WTC11 (cell line): ENCODE results near the gene PPIC.

DNA sequence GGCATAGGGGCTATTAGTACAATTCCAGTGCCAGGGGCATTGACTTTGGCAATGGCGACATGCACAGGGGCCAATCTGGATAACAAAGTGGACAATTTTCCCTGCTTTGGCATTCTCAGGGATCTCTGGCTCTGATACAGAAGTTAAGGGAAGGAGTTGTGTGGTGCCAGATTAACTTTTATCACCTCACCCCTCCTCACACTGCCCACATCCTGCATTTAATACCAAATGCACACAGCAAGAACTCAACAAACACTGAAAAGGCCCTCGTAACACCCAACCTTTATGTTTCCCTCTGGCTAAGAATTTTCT is 84.3 kb upstream of the TNFAIP8 start:
- PRO-cap, result no peak

DNA sequence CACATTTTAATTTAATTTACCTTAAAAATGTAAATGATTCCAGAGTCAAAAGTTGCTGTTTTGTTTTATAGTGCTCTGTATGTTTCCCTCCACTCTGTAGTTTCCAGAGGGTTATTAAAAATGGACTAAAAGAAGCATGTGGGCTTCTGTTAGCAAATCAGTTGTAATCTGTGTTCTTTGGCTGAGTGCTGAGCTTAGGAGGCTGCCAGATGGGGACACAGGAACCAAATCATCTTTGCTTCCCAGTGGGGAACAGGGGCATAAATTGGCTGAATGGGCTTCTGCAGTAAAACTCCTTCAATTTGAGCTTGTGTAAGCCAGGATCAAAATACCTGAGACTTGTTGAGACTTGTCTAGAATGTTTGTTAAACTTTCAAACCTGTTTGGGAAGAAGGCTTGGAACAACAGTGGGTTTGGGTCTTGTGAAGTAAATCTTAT is 32.3 kb upstream of the TNFAIP8 start:
- PRO-cap, result no peak

- PRO-cap, result no peak
These were observed 2.0 kb upstream of the TNFAIP8 start for GRCh38 chr5:119353491-119354514.

- PRO-cap, result no peak
These were observed 40.4 kb upstream of the HSD17B4 start for GRCh38 chr5:119411695-119412493.

- PRO-cap, result no peak
These were observed 6.1 kb upstream of the PRR16 start for GRCh38 chr5:120457759-120458701.

DNA sequence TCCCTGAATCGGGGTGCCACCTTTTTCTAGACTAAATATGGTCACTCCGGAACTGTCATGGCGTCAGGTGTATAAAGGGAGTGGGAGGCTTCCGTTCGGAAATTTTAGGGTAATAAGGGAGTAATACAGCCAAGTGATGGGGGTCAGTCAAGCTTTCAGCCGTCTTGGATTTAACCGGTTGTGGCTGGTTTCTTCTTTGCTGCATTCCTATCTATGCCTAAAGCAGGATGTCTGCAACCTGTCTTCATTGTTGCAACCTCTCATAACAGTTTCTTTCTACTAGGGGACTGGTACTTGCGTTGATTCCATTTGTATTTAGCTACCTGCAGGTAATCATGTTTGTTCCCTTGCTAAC is 48.8 kb downstream of the PRR16 start:
- PRO-cap, result no peak

GRCh38 chr5:120916350-120916845 is 452.3 kb downstream of the PRR16 start:
- PRO-cap, result no peak

DNA sequence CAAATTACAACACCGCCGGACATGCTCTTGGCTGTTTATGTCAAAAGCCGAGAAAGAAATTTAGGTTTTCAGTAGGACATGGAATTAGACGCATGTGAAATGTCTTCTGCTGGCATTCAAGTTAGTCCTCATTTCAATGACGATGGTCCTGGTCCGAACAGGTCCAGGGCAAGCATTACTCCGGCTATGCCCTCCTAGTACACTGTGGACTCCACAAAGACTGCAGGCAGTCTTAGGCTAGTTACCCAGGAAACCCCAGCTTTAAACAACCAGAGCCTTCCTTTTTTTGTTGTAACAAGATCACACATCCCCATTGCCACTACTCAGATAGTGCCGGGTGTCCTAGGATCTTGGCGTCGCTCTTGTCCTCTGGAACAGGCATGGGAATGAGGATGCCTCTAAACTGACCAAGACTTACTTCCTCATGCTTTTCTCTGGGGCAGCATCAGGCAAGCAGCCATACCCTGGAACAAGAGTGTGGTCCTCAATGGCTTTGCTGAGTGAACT is 1.5 kb upstream of the SNCAIP start:
- PRO-cap, result no peak

DNA sequence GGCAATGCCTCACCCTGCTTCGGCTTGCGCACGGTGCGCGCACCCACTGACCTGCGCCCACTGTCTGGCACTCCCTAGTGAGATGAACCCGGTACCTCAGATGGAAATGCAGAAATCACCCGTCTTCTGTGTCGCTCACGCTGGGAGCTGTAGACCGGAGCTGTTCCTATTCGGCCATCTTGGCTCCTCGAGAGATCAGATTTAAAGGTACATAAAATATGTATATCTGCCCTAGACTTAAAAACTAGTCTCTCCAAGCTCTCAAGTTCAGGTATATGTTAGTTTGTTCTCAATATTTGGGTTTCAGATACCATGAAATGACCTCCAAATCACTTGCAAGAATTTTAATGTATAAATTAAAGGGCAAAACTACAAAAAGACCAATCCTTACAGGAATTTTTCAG is 71.3 kb downstream of the SNCAIP start:
- PRO-cap, result unidirectional peak, minus-strand start at position 192 of the sequence

GRCh38 chr5:122478526-122479336 is 166.7 kb downstream of the SNCAIP start:
- PRO-cap, result no peak

DNA sequence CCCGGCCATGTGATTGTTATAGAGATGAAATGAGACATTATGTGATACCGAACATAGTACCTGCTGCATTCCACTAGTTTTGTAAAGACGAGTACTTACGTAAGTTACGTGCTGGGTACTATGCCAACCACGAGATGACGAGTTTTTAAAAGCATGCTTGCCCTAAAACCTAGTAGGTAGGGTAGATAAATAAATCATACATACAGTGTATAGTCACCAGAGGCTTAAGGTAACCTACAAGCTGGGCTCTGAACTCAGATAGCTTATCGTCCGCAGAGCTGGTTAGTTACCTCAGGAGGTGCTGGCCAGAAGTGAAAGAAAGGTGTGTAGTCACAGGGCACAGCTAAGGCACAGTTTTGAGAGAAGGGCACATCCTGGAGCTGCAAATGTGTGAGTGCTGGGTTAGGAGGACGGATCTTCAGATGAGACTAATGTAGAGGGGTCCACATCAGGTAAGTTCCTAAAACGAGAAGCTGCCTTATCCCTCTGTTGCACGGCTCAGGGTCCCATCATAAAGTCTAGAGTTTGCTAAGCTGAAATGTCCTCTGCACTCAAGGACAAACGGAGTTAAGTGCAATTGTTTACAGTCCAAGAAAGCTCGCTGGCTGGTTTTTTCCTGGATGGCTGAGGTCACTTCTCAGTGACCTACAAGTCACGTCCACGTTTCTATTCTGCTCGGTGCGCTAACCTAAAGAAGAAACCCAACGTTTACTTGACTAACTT is 1.2 kb upstream of the SNX24 start:
- PRO-cap, result no peak

DNA sequence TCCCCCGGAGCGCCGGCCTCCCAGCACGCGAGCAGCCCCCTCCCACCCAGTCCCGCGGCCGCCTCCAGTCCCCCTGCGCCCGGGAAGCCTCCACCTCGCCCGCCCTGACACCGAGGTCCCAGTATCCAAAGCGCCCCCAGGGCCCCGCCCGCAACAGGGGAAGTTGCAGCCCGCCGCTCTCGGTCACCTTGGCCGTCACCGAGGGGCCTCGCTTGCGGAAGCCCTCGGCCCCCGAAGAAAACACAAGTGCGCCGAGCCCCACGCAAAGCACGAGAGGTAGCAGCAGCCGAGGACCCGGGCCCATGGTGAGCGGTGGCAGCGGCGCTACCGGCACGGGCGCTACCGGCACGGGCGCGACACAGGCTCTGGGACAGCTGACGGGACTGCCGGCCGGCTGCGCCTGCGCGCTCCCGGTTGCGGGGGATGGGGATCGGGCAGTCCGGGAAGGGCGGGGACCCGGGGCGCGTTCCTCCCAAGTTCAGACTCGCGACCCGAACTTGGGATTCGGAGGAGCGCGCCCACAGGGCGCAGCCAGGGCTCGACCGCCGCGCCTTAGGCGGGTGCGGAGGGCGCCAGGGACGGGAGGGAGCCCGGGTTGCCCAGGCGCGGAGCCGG is at the start of gene PPIC:
Gene PPIC, minus strand, starts transcription at position 404 of the 615 bp plus-strand sequence.
- PRO-cap, result bidirectional peak, plus-strand start at position 503 of the sequence, minus-strand start at position 367 of the sequence

DNA sequence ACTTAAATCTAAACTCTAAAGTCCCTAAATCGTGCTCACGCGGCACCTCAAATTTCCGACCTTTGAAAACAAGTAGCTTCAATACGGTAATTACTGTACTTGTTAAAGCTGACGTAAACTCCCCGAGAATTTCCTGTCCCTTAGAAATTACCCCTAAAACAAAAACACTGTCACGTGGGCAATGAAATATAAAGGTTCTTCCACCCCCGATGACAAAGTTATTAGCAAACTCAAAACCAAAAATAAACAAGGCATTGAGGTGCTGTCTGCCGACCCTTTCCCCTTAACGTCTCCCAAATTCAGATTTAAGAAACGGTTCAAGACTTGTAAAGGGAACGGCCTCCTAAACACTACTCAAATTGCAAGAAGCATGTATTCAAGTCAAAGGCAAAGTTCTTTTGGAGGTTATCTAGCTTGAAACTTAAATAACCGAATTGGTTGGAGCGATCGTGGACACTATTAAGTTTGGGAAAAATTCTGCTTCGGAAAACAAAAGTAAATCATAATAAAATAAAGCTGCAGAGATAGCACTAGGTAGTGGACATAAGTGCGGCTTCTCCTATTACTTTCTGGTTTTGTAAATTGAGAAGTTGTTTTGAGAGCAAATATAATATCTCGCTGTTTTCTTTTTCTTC is 683 bp upstream of the CEP120 start:
- PRO-cap, result bidirectional peak, plus-strand start at position 221 of the sequence, minus-strand start at position 64 of the sequence

DNA sequence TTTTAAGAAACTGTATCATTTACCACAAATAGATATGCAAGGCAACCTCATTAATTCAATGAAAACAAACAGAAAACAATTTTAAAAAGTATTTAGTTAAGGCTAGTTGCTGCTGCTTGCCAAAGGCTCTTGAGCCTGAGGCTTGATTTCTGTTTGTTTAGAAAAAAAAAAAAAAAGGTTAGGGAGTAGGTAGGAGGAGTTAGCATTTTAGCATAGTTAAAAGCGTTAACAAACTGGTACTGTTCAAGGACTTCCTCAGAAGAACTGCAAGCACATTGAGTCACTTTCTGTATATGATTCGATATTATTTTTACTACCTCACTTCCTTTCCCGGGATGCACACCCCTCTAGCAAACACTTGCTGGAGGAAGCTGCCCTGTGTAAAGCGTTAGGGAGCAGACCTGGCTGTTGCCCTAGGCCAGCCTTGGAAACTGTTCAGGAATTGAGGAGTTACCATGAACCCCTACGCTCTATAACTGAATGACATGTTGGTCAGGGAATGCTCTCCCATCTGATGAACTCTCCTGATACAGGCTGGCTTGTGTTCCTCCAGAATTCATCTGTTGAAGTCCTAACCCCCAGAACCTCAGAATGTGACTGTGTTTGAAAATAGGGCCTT is 15.7 kb upstream of the CEP120 start:
- PRO-cap, result no peak

GRCh38 chr5:123511592-123511809 is 476 bp upstream of the CSNK1G3 start:
- PRO-cap, result no peak

DNA sequence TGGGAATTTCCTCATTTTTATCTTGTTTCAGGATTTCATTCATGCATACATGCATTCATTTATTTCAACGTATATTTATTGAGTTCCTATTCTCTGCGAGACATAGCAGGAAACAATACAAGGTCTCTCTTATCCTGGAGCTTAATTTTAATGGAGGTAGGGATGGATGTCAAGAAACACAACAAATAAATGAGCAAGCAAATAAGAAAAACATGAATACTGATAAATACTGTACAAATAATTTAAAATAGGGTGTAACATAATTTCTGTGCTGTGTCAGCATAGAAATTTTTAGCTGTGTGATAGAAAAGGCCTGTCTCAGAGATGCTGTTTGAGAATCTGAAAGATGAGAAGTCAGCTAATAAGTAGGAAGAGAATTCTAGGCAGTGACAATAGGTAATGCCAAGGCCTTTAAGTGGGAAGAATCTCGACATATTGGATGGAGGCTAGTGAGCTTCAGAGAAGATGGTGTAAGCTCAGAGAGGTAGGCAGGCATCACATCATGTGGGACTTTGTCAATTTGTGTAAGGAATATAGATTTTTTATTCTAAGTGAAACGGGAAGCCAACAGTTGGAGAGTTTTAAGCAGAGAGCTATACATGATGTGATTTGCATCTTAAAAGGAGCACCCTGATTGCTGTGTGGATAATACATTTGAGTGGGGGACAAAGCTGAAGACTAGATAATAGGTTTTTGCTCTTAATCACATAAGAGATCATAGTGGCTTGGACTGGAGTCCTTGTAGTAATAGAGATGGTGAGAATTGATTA is 91.6 kb downstream of the CSNK1G3 start:
- PRO-cap, result no peak

- PRO-cap, result unidirectional peak, minus-strand start at chr5:124263998
These were observed 482.6 kb downstream of the ZNF608 start for GRCh38 chr5:124263619-124264440.

DNA sequence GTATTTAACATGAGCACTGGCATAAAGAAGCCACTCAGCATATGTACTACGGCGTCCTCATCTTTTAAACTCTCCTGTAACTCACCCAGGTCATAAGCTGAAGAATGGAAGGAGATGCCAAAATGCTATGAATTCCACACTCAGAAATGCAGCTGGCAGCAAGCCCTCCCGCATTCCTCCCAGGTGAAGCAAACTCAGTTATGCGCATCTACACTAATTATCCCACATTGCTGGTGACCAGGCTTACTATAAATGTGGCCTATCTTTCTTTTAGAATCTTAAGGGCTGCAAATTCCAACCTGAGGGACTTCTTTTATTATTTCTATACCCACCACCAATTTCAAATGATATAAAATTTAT is 85.7 kb downstream of the ZNF608 start:
- PRO-cap, result no peak

DNA sequence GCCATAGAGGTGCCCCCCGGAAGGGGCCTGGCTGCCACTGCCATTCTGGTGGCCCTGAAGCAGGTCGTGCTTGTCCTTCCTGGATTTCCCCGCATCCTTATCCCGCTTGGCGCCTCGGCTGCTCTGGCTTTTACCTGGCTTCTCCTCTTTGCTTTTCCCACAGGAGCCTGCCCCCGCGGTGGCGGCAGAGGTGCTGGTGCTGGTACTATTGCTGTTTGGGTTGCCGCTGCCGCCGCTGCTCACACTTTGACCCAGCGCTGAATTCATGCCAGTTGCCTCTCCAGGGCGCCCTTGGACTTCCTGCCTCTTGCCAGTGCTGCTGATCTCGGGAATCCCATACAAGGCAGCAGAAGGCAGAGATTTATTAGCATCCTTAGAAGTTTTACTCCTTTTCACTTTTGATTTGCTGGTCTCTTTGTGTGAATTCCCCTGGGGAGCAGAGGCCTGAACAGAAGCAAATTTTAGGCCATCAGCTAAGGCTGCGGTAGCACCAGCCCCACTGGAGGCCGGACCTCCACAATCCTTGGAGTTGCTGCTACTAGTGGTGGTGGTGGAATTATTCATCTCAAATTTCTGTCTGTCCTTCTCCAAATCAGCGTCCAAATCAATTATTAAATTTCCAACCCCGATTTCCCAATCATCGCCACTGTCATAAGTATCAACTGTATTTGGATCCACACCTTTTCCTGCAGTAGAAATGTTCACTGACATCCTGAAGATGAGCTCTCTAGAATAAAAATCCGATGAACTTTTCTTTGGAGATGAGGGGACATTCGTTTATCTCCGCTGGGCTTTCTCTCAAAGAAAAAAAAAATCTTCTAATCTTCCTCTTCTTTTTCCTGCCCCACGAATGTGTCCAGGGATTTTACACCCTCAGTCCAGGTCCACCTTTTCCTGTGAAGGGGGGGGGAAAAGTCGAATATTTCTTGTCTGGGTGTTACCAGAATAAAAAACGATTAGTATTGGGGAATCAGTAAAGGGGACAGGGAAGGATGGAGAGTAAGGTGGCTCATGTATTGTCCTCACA is 1.8 kb downstream of the ZNF608 start:
- PRO-cap, result no peak

GRCh38 chr5:124952802-124953054 is 206.3 kb upstream of the ZNF608 start:
- PRO-cap, result no peak